Aortic smooth muscle cell (primary cell): ENCODE measurements around the genes ARL3, INA and NEURL1.

DNA sequence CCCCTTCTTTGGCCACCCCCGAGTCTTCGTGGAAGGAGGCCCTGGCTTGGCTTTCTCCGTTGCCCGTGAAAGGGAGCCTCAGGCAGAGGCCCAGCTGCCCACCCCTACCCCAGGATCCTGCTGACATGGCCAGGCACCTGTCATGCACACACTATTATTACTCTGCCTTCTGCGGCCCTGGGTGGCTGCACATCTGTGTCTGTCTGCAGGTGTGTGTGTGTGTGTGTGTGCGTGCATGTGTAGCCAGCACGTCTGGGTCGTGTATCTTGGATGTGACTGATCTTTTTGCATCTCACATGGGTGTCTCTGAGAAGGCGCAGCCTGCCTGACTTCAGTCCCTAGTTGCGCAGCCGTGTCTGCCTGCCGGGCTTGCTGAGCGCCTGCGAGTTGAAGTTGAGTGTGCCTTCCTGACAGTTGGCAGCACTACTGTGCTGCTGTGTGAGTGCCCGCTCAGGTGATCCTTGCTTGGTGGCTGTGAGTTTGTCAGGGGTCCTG lies 4.6 kb downstream of the TRIM8 start:
- RRBS: no CpG with 5 or more reads among the region's 15 CpGs

- RRBS: no CpG with 5 or more reads among the region's 15 CpGs
Observed at GRCh38 chr10:102650472-102651497, 6.5 kb downstream of the TRIM8 start.

- RRBS: no CpG with 5 or more reads among the region's 3 CpGs
Observed at GRCh38 chr10:102663046-102663420, 18.8 kb downstream of the TRIM8 start.

- RRBS: 2% methylated on average over 16 of the region's 82 CpGs
Observed at GRCh38 chr10:102713441-102714706, at the start of gene ARL3. Gene ARL3 (minus strand): TSS chr10:102714397.

GRCh38 chr10:102744262-102745087 lies 727 bp downstream of the WBP1L start:
- RRBS: no CpG with 5 or more reads among the region's 14 CpGs

DNA sequence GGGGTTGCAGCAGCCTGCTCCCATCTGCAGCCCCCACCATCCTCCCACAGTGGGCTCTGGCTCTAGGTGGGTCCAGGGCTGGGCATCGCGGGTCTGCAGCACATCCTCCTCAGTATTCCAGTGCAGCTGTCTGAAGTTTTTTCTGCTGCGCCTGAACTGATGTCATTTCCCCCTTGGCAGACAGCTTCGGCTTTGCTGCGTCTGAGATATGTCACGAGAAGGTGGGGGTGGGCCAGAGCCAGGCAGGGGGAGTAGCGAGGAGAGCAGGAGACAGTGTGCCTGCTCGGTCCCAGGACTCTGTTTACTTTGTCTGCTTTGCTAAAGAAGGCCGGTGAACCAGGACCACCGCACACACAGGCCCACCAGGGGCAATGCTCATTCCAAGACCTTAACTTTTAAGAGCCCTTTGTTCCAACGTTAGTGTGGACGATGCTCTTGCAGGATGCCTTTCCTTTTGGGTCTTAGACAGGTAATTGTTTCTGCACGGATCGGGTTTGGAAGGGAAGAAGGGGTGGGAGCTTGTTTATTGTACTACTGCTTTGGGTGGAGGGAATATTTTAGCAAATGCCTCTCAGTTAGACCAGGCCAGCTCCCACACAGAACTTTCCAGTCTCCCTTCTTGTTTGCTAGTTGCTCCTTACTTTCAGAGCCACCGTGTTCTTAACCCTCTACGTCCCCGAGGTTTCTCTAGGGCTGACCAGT lies 32.4 kb downstream of the WBP1L start:
- RRBS: no CpG with 5 or more reads among the region's 17 CpGs

DNA sequence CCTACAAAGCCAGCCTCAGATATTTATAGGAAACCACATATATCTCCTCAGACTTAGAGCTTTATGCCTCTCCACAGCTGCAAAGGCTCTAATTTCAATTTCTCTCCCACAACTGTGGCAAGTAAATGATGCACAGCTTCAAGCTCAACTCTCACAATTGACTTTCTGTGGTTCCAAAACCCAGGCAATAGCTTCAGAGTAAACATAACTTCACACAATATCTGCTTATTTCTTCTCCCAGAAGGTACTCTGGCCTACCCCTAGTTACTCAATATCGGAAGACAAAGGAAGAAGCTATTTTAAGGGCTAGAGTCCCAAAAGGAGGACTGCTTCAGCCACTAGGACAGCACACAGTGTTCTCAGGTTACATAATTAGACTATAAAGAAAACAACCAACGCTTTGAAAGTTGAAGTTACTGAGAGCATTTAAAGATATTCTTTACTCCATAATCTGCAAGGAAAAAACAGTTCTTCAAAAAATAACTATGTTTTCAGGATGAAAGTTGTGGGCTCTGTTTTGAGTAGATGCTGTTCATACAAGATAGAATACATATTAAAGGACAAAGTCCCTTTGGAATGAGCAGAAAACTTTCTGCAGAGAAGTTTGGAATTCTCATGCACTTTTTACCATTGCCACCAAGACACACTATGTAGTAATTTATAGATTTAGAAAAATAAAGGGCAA lies 81.9 kb downstream of the NT5C2 start:
- RRBS: no CpG with 5 or more reads among the region's 2 CpGs

- RRBS: no CpG with 5 or more reads among the region's 24 CpGs
Observed at GRCh38 chr10:103192399-103192776, 684 bp downstream of the NT5C2 start.

DNA sequence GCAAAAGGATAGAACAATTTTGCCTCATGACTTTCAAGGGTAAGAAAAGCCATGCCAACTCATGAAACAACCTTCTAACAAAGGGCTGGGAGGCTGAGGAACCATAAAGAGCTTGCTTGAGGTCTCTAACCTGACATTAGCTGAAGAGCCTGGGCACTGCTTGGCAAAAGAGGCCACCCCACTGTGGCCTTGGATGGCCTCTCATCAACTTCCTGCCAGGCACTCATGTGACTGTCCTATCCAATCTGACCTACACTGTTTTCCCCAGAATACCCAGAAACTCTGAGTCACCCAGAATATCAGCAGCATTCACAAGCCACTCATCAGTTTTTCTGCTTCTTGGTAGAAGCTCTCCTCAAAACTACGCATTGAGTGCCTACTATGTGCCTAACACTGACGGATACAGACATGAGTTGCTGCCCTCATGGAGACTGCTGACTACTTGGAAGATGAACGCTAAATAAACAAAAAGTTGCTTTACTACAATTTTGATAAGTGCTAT lies 4.1 kb upstream of the NT5C2 start:
- RRBS: no CpG with 5 or more reads among the region's 3 CpGs

- RRBS: 1% methylated on average over 35 of the region's 54 CpGs
Observed at GRCh38 chr10:103276543-103277261, at the start of gene INA. Gene INA (plus strand): TSS chr10:103277138.

- RRBS: no CpG with 5 or more reads among the region's 3 CpGs
Observed at GRCh38 chr10:103388736-103389343, 7.4 kb downstream of the ATP5MK start.

DNA sequence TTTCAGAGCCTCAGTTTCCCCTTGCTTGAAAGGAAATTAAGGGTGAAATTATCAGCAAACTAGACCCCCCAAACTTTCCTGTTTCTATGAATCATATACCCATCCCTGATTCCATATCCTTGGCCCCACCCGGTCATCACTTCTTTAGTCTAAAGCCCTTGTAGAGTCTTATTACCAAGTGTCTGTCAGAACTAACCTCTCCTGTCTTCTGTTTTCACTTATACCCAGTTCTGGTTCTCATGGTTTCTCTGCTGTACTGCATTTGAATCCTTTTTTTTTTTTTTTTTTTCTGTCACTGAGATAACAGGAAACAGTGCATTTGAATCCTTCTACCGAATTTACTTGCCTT lies 490 bp downstream of the PDCD11 start:
- RRBS: no CpG with 5 or more reads among the region's 2 CpGs

GRCh38 chr10:103443782-103444223 lies 8.4 kb downstream of the CALHM2 start:
- RRBS: no CpG with 5 or more reads among the region's 13 CpGs

DNA sequence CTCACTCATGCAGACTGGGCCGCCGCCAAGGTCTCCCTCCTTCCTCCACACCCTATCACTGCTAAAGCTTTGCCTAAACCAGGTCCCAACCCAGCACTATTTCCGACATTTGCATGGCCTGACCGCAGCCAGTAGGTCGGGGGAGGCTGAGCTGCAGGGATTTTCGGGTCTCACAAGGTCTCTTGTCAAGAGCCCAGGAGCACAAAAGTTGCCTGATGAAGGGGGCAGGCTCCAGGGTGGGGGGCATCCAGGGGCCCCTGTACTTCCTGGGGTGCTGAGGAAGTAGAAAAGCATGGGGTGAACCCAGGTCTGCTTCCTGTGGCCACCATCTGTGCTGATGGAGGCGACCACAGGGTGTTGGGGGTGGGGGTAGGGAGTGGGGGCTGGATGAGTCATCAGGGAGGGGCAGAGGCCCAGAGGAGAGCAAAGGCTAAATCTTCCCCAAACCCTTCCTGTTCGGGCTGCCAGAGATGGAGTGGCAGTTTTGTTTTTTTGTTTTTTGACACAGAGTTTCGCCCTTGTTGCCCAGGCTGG lies 7.8 kb downstream of the CALHM3 start:
- RRBS: no CpG with 5 or more reads among the region's 9 CpGs

DNA sequence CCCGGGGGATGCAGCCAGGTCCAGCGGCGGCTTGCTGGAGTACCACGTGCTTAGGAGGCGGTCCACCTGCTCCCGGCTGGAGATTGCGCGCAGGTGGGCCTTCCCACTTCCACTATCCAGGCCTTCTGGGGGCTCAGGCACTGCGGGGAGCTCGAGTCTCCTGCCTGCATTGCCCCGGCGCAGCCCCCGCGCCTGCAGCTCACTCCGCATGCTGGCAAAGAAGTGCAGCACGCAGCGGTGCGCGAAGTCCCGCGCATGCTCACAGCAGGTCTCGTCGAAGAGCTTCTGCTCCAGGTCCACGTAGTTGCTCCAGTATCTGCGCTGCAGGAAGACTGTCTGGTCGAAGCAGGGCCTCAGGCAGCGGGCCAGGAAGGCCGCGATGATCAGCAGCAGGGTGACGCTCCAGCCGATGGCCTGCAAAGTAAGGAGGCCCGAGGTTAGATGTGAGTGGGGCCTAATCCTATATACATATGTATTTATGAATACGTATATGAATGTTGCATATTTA lies 5.7 kb downstream of the CALHM3 start:
- RRBS: 59% methylated on average over 11 of the region's 33 CpGs

GRCh38 chr10:103493361-103494145 lies at the start of gene NEURL1:
Gene NEURL1 (plus strand): TSS chr10:103493705.
- RRBS: 4% methylated on average over 37 of the region's 99 CpGs

DNA sequence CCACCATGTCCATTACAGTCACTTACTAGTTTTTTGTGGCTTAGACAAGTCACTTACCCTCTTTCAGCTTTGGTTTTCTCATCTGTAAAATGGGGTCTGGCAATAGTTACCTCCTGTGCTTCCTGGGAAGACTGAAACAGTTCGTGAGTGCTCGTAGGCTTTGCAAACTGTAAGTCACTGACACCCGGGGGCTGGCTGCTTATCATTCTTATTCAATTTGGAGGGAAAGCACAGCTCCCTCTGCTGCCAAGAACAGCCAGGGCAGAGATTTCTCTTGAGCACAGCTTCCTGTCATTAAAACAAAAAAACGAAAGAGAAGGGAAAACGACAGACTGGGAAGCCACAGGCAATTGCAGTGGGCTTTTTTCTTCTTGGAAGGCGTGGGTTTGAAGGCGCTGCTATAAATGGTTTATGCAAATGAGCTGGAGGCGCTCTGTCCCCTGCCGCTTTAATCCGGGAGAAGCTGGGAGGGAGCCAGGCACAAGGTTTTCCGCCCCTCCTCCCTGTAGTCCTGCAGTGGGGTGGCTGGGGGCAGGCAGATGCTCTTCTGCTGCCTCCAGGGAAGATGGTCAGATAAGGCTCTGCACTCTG lies 49.2 kb downstream of the NEURL1 start:
- RRBS: no CpG with 5 or more reads among the region's 11 CpGs

GRCh38 chr10:103578606-103579262 lies 85.2 kb downstream of the NEURL1 start:
- RRBS: 59% methylated on average over 7 of the region's 15 CpGs

GRCh38 chr10:103594696-103595876 lies 101.6 kb downstream of the NEURL1 start:
- RRBS: no CpG with 5 or more reads among the region's 10 CpGs

GRCh38 chr10:103682698-103683166 lies 172.6 kb downstream of the SH3PXD2A start:
- RRBS: no CpG with 5 or more reads among the region's 12 CpGs